Breast (tissue), 4 donors: ENCODE data around the genes GRHL3 and RHCE.

GRCh38 chr1:24067975-24068513, 43.9 kb downstream of the MYOM3 start:
- PRO-cap, 3 experiments = no peak in any of the 3 experiments
- RRBS = no CpG with 5 or more reads among the region's 13 CpGs

GRCh38 chr1:24183964-24184667, 3.0 kb downstream of the IFNLR1 start:
- PRO-cap, 3 experiments = no peak in any of the 3 experiments
- RRBS = no CpG with 5 or more reads among the region's 7 CpGs

- PRO-cap, 3 experiments = peak in 2 of 3 experiments; most common plus-strand start chr1:24319796 (in 2); most common minus-strand start chr1:24319560 (in 2)
- RRBS = 4% methylated on average over 4 of the region's 24 CpGs
These were observed at the start of gene GRHL3 for GRCh38 chr1:24319016-24320211. GRHL3 (plus strand) TSS chr1:24319357.

DNA sequence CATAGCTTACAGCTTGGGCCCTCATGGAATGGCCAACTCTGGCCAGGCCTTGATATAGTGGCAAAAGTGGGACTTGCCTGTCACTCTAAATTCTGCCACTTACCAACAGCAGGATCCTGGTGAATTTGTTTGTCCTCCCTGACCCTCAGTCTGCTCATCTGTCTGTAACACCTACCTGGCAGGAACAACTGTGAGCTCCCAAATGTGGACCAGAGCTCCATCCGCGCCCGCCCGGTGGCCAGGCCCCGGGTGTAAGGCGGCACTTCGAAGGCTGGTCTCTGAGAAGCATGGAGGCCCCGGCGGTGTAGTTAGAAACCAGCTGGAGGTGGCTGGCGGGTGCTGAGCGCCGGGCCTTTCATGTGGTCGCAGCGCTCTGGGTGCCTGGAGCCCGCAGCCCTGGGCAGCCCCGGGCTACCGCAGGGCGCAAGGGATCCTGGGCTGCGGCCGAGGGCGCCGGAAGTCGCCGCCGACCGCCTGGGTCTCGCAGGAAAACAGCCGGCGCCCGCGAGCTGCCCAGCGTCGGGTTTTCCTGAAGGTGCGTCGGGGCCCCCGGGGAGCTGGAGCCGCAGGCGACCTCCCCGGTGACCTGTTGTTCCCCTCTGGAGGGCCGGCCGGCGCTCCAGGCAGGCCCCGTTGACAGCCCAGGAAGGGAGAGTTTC, 2.5 kb downstream of the GRHL3 start:
- PRO-cap, 3 experiments = peak in 3 of 3 experiments; most common plus-strand start position 466 of the sequence (in 3); most common minus-strand start position 306 of the sequence (in 1)
- RRBS = 12% methylated on average over 32 of the region's 43 CpGs

- PRO-cap, 3 experiments = peak in 1 of 3 experiments; most common minus-strand start chr1:24619376 (in 1)
- RRBS = no CpG with 5 or more reads among the region's 4 CpGs
These were observed 24.0 kb upstream of the SRRM1 start for GRCh38 chr1:24619103-24619523.

DNA sequence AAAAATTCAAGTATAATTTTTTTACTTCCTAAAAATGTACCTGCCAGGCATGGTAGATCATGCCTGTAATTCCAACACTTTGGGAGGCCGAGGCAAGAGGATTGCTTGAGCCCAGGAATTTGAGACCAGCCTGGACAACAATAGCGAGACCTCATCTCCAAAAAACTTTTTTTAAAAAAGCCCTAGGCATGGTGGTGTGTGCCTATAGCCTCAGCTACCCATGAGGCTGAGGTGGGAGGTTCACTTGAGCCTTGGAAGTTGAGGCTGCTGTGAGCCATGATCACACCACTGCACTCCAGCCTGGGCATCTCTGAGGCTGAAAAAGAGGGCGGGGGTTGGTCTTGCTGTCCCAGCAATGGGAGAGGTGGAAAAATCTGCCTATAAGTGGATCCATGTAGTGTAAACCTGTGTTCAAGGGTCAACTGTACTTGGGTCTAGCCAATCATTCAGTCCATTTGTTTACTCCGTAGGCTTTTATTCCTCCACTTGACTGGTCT, 31.7 kb downstream of the SRRM1 start:
- PRO-cap, 3 experiments = no peak in any of the 3 experiments
- RRBS = no CpG with 5 or more reads among the region's 4 CpGs

DNA sequence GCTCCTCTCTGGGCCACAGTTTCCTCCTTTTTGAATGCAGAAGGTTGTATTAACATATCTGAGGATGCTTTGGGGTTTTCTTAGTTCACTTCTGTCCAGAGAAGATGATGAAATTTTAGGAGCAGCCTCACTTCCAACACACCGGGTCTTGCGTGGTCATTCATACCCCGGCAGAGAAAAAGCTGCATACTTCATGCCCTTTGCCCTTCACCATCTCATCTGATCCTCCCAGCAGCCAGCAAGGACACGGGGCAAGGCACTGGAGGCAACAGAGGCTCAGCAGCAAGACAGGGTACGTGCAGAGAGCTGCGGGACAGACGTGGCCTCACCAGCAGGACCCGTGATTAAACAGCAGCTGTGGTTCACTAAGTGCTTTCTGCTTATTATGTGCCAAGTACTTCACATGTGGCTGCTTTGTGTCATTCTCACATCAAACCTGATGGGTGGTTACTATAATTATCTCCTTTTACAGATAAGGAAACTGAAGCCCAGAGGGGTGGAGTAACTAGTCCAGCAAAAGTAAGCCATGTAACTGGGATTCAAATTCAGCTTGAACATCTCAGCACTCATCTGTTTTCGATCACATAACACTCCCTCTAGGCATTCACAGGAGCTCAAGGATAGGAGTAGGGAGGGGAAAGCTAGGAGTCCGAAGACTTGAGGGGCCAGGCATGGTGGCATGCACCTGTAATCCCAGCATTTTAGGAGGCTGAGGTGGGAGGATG, 51.0 kb upstream of the CLIC4 start:
- PRO-cap, 3 experiments = no peak in any of the 3 experiments
- RRBS = no CpG with 5 or more reads among the region's 10 CpGs

- PRO-cap, 3 experiments = no peak in any of the 3 experiments
- RRBS = no CpG with 5 or more reads among the region's 5 CpGs
These were observed 20.1 kb upstream of the CLIC4 start for GRCh38 chr1:24725187-24725600.

GRCh38 chr1:24749102-24749912, 4.1 kb downstream of the CLIC4 start:
- PRO-cap, 3 experiments = no peak in any of the 3 experiments
- RRBS = no CpG with 5 or more reads among the region's 11 CpGs

DNA sequence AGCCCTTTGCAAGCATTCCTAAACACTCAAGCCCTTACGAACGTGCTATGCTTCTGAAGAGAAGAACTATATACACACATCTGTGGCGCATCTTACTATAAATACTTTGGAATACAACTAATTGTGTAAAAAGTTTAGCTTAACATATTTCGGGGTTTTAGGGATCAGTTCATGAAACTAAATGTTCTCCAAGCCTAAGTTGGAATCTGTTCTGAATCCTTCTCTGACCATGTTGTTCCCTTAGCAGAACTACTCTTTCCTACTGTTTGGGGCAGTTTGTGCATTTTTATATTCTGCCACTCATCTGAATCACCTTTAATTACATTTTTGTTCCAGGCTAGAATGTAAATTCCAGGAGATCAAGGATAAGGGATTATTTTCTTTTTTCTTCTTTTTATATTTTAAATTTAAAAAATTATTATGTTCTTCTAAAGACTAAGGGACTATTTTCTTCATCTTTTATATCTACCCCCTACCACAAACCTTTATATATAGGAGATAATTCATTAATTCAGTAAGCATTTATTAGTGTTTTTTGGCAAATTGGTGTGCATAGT, 25.9 kb downstream of the CLIC4 start:
- PRO-cap, 3 experiments = no peak in any of the 3 experiments
- RRBS = no CpG with 5 or more reads among the region's 4 CpGs

- PRO-cap, 3 experiments = no peak in any of the 3 experiments
- RRBS = no CpG with 5 or more reads among the region's 3 CpGs
These were observed 48.4 kb downstream of the CLIC4 start for GRCh38 chr1:24793559-24794175.

GRCh38 chr1:24899386-24899896, 30.6 kb downstream of the RUNX3 start:
- PRO-cap, 3 experiments = no peak in any of the 3 experiments
- RRBS = no CpG with 5 or more reads among the region's 7 CpGs

GRCh38 chr1:24904664-24905113, 25.4 kb downstream of the RUNX3 start:
- PRO-cap, 3 experiments = no peak in any of the 3 experiments
- RRBS = 58% methylated on average over 7 of the region's 13 CpGs

DNA sequence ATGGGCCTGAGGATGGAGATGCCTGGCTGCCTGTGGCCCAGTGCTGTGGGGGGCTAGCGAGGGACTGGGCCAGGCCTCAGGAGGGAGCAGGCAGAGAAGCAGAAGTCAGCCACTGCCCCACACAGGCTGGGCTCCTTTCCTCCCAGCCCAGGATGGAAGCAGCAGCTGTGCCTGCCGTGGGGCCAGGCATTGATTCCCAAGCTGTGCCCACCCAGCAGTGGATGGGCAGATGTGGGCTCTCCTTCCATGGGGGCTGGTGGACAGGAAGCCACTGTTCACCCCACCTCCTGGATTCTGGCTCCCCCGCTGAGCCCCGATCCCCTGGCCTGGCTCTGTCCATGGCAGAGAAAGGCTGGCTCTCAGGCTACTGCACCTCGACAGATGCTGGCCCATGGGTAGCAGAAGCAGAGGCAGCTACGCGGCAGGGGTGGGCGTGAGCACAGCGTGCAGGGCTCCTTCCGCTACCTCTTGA, 24.6 kb downstream of the RUNX3 start:
- PRO-cap, 3 experiments = no peak in any of the 3 experiments
- RRBS = no CpG with 5 or more reads among the region's 10 CpGs

- PRO-cap, 3 experiments = no peak in any of the 3 experiments
- RRBS = 45% methylated on average over 4 of the region's 11 CpGs
These were observed 40.4 kb upstream of the RUNX3 start for GRCh38 chr1:24970530-24970828.

DNA sequence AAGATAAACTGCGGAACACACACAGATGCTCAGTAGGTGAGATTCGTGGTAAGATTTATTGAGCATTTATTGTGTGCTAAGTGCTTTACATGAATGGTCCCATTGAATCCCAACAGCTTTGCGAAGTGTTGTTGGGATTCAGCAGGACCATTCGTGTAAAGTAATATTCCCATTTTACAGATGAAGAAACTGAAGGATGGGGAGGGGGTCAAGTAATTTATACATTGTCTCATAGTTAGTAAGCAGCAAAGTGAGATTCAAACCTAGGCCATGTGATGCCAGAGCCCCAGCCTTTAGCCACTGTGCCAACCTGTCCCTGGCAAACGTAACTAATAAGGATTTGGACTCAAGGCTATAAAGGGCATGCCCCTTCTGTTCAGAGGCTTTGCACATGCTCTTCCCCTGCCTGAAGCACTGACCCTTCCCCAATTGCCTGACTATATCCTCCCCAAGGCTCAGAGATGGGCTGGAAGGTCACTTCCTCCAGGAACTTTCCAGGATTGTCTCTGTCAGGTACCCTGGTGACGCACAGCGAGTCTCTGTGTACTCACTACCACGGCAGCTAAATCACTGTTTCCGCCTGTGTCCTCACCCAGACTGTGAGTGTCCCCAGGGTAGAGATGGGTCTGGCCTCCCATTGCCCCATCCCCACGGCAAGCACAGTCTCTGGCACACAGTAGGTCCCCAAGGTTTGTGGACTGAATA, 93.5 kb upstream of the RUNX3 start:
- PRO-cap, 3 experiments = no peak in any of the 3 experiments
- RRBS = no CpG with 5 or more reads among the region's 10 CpGs

- PRO-cap, 3 experiments = no peak in any of the 3 experiments
- RRBS = no CpG with 5 or more reads among the region's 1 CpG
These were observed 122.7 kb downstream of the SYF2 start for GRCh38 chr1:25109607-25110055.

- PRO-cap, 3 experiments = no peak in any of the 3 experiments
- RRBS = no CpG with 5 or more reads among the region's 9 CpGs
These were observed 13.2 kb downstream of the SYF2 start for GRCh38 chr1:25218732-25219820.

- PRO-cap, 3 experiments = no peak in any of the 3 experiments
- RRBS = no CpG with 5 or more reads among the region's 48 CpGs
These were observed 1.3 kb upstream of the TMEM50A start for GRCh38 chr1:25336618-25337489.

- PRO-cap, 3 experiments = no peak in any of the 3 experiments
- RRBS = no CpG with 5 or more reads among the region's 11 CpGs
These were observed at the start of gene RHCE for GRCh38 chr1:25420628-25421067. RHCE (minus strand) TSS chr1:25420825.